Mesenteric fat pad (tissue), 1 donor: ENCODE measurements around a stretch of chr2.

GRCh38 chr2:119352141-119352761 is 14.4 kb downstream of the C2orf76 start:
- PRO-cap: no peak

DNA sequence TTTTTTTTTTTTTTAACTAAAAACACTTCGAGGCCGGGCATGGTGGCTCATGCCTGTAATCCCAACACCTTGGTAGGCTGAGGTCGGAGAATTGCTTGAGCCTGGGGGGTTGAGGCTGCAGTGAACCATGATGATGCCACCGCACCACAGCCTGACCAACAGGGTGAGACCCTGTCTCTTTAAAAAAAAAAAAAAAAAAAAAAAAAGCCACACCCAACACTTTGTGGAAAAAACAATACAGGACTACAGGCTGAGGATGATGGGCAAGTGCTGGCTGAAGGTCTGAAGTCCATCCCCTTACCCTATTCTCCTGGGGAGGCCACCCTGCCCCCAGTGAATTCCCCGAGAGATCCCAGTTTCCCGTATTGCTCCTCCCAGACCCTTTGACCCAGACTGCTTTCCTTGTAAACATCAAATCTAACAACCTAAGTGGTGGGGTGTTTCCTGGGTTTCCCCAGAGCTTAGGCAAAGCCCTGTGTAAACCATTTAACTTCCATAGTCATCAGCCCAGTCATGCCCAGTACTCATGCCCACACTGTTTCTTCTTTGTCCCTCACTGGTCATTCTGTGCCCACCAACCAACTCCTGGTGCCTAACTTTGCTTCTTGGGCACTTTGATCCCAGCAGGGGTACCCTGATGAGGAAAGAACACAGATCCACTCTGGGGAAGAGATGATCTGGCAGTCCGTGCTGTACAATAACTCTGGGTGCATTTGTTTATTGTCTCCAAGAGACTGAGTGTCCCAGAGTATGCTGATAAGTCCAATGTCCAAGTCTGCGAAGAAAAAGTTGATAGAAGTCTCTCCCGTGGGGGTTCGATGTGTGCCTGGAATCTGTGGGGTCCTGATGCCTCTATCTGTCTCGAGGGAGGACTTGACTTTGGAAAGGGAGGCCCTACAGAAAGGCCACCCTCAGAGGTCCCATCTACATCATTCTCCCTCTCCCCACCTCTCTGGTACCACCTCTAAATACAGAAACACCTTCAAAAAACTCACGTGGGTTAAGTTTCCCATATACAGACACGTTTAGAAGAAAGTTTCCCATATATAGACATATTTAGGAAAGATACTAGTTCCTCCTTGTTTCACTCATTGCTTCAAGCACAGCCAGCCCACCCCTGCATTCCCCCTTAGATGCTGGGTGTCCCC is 5.7 kb upstream of the TMEM37 start:
- PRO-cap: no peak

DNA sequence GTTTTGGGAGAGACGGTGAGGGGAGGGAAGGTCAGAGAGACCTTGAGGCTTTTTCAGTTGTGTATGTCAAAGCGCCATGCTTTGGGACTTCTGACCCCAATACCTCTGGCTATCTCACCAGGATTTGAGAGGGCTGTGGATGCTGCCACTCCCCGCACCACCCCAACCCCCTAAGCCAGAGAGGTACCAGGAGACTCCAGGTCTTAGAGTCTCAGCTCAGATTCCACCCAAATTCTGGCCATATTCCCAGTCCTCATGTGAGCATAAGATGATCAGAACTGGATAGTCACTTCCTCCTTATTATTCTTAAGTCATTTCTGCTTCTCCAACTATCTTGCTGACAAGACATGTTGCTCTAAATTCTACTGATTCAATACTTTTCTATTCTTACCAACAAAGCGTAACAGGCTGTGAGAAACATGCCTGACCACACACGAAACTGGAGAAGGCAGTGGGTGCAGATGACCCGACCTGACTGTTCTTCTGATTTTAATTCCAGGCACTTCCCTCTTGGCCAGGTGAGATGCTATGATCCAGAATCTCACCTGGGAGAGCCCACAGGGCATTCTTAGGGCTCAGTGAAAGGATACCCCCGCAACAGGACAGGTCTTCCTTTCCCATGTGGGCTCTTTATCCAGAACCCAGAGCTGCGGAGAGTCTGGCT is 2.1 kb upstream of the TMEM37 start:
- PRO-cap: no peak

DNA sequence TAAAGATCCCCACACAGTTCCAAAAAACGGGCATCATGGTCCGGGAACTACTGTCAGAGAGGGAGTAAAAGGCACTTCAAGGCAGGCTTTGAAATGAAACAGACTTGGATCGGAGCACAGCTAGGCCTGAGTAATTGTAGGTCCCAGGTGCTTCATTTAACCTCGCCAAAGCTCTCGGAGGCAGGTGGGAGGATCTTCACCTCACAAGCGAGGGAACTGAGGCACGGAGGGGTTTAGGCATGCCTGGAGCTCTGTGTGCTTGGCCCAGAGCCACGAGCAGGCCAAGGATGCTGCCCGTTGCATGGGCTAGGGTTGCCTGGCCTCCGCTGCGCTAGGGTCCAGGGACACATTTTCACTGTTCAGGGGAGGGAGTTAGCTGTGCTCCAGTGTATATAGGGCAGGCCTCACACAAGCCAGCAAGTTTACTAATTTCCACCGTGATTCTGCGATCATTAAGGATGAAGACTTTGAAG is 11.2 kb downstream of the TMEM37 start:
- PRO-cap: no peak

DNA sequence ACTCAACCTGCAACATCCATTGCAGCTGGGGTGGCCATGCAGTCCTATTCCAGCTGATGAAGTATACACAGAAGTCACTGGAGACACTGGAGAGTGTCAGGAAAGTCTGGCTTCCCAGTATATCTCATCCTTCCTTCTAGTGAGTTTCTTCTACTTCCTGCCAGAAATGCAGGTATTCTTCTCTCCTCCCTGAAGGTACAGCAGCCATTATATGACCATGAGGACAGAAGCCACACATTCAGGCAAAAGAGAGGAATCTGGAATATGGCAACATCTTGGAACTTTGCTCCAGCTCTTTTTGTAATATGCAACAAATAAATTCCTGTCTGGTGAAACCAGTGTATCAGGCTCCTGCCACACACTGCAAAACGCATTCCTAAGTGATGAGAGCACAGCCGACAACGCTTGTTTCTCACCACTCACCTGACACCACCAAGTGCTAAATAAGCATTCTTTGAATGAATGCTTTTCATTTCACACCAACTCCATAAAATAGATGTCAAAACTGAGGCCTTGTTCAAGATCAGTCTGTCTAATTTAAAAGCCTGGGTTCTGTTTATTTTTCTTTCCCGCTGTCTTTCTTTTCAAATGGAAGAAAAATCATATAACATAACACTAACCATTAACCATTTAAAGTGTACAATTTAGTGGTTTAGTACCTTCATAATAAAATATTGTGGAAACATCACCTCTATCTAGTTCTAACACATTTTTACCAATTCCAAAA is 32.2 kb downstream of the SCTR start:
- PRO-cap: no peak

GRCh38 chr2:119760617-119761553 is 1.2 kb downstream of the PTPN4 start:
- PRO-cap: no peak

GRCh38 chr2:120239437-120240351 is 13.0 kb upstream of the RALB start:
- PRO-cap: no peak

DNA sequence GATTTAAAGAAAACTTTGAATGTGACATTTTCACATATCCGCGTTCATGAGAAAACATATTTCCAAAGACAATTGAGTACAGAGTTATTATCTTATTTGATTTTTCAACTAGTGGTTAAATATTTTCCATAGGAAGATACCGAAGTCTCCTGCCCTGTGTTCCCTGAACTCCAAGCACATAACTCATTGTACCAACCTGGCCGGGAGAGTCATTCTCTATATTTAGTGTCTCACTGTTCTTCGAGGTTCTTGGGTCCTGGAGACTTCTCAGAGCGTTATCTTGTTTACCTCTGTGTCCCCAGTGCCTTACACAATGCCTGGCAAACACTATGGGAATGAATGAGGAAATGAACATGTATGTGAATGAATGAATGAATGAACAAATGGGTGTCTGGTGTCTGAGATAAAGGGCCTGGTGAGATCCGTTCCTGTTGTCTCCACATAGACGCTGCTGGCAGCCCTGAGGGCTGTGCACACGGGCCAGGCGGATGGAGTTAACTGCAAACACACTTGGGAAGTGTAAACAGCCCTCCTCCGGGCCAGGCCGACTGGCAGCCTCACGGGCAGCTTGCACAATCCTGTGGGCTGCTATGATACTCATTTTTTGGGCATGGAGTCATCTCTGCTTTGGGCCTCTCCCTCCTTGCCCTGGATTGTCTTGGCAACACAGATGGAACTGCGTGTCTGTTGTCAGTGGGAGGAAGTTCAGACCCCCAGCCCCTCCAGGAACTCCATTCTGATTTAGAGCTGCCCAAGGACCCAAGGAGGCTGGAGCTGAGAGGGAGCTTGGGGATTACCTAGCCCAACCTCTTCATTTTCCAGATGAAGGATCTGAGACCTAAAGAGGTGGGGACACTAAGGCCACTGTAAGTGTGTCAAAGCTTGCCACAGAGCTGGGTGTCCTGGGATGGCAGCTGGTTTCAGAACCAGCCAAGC is 124.3 kb downstream of the INHBB start:
- PRO-cap: no peak

GRCh38 chr2:120521964-120522889 is 176.3 kb downstream of the INHBB start:
- PRO-cap: no peak

DNA sequence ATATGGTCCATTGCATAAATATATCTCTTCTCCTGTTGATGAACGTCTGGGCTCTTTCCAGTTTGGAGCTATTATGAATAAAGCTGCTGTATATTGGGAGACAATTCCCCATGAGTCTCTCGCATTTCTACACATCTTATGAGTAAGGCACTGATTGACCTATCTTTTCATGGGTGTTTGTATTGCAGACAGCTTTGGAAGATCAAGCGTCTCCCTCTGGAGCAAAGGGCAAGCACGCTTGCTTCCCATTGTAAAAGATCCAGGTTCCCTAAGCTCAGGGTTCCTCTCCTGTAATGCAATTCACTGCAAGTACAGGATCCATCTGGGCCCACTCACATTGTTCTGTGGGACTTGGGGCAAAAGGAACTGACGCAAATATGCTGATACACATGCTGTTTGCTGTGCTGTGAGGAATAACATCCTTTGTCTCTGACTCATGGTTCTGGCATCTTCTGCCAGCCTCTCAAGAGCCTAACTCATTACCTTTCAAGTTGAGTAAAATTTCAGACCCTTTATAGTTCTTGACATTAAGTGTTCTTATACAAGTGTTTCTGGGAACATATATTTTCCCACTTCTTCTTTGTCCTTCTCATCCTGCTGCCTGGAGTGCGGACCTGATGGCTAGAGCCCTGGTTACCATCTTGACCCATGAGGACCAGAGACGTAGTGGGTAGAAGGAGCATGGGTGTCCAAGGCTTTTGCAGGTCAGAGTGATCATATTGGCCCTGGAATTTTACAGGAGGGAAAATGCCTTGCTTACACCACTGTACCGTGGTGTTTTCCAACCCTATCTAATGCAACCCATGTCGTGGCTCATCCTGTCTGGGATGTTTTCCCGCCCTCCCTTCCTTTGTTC is 145.8 kb upstream of the GLI2 start:
- PRO-cap: no peak

GRCh38 chr2:120625742-120626408 is 109.8 kb upstream of the GLI2 start:
- PRO-cap: no peak

DNA sequence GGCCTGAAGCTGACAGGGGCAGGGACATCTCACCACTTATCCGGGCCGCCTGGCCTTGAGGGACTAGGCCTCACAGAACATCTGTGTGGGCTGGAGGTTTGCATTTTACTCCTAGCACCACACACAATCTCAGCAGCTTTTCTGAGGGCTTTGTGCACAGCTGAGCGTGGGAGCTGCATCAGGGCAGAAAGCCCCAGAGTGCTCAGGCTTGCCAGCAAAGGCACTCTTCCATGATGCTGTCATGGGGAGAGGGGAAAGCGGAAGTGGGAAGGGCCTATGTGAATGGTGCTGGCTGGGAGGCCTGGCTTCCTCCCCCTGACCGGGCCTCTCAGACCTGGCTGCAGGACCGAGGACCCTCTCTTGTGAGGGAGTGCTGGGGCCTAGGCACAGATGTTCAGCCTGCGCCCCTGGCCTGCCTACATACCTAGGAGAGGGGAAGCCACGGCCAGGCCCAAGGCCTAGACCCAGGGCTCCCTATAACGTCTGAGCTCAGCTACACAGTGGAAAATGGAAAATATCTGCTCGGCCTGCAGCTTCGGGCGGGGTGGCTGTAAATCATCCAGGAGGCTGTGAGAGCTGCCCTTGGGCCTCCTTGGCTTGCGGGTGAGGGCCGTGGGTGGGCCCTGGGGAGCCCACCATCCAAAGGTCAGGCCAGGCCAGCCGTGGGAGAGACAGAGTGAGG is 22.6 kb downstream of the GLI2 start:
- PRO-cap: no peak

DNA sequence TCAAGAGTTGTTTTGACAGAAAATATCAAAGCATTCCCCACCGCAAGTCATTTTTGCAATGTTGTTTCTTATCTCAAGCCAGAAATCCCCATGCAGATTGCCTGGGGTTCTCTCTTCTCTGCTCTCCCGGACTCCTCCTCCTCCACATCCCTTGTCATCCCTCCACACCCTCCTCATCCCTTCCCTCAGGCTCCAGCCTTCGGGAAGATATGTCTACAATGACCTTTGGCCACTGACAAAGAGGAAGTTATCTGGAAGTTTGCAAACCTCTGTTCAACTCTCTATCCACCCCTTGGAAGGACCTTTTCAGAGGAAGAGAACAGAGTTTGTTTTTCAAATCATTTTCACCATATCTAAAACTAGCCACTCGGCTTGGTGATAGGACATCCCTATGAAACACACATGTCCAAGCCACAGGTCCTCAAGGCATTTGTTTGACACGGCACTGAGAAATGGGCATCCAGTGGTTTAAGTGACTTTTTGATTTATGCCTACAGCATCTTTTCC is 11.8 kb downstream of the TFCP2L1 start:
- PRO-cap: no peak

GRCh38 chr2:121439446-121439881 is 154.5 kb upstream of the TFCP2L1 start:
- PRO-cap: no peak

GRCh38 chr2:126534472-126535006 is 121.4 kb upstream of the GYPC start:
- PRO-cap: no peak

DNA sequence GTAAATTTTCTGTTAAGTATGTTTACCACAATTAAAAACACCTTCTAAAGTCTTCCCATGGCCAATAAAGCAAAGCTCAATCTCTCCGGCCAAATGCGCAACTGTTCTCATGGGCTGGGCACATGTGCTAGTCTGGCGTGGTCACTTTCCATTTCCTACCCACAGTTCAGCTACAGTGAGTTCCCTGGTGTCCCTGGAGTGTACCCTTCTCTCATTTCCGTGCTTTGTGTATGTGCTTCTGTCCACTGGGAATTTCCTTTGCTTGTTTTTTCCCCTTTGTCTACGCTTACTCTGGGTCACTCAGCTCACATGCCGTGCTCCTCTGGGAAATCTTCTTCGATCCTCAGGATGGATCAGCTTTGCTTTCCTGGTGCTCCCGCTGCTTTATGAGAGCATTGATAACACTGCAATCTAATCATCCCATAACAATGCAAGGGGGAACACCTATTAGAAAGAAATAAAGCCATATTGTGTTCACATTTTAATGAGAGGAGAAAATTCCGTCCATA is 69.6 kb upstream of the GYPC start:
- PRO-cap: no peak

- PRO-cap: unidirectional peak, minus-strand start at chr2:126658024
These were observed 1.8 kb downstream of the GYPC start for GRCh38 chr2:126657690-126658293.

DNA sequence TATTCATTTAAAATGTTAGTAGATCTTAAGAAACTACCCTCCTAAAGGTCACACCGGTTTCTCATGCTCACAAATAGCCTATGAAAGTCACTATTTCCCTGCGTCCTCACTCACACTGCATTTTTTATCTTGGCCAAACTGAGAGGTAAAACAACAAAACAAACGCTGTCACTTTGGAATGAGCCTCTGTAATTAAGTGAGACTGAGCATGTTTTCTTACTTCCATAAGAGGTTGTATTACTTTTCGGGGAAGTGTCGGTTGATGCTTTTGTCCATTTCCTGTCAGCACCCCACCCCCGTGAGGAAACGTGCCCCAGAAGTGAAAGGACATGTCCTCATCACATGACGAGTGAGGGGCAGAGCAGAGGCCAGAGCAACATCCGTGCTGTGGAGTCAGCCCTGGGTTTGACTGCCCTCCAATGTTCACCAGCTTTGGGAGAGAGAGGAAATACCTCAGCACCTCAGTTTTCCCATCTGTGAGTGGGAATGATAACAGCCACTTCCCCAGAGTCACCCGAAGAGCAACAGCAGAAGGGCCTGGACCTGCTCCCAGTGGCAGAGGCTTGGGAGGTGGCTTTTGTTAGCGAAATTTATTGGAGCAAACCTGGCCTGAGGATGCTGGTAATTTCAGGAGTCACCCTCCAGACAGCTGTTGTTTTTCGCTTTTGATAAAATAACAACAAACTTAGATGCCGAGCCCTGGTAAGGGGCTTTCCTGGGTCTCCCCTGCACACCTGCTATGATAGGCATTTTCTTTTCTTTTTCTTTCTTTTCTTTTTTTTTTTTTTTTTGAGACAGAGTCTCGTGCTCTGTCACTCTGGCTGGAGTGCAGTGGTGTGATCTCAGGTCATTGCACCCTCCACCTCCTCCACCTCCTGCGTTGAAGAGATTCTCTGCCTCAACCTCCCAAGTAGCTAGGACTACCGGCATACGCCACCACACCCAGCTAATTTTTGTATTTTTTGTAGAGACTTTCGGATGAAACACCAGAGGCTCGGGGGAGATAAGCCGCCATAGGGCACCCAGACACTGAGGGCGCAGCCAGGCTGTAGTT is 3.4 kb downstream of the GYPC start:
- PRO-cap: no peak

- PRO-cap: no peak
These were observed 36.3 kb downstream of the BIN1 start for GRCh38 chr2:127070602-127071117.

DNA sequence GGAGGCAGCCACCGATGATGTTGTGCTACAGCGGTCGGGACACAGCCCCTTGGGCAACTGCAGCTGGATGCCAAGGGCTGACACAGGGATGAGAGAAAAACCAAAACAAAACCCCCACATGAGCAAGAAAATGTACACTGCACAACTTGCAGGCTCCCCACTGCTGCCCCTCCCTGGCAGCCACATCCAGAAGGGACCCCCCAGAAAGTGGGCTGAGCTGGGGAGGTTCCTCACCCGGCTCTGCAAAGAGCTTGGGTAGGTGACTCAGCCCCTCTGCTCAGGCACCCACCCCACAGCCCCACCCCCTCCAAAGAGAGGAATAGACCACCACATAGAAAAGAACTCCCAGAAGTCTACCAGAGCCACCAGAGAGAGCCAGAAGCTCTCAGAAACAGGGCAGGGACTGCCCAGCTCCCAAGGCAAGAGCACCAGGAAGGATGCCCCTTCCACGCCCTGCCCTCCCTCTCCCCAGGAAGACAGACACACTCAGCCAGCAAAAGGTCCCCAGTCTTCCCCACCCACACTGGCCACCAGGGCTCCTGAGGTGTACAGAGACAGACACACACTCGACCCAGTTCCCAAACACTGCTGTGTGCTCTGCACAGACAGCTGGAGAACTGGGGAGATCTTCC is 28.3 kb downstream of the BIN1 start:
- PRO-cap: no peak